Measurements from ENCODE around the genes PMEL and PAN2.

DNA sequence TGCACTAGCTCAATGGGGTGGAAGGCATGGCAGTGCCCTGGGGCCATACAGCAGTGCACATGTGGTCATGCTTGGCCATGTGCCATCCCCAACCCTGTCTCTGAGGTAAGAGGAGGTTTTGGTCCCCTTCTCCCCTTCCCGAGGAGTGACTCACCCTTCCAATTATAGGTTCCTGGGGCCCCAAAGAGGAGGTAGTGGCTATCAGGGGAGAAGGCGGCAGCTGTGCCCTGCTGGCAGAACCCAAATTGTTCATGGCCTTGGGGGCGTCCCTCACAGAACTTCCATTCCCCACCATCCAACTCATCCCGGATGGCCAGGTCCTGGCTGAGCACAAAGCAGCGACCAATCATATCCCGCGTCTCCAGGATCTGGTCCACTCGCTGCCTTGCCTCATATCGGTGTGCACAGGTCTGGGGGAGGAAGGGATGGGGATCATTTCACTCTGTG, 6.9 kb downstream of the ITGA7 start:
- RRBS, result no CpG with 5 or more reads among the region's 9 CpGs

DNA sequence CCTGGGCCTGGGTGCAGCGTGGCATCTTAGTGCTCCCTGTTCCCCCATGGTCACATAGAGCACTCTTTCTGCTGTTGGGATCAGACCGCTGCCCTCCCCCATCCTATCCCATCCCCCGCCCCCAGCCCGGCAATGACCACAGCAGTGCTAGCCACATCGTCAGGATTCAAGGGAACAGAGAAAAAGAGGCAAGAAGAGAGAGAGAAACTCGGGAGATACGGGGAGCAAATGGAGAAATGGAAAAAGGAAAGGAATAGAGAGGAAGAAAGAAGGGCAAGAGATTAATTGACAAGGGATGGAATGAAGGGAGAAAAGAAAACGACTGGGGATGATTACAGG, 576 bp upstream of the ITGA7 start:
- RRBS, result no CpG with 5 or more reads among the region's 8 CpGs

- RRBS, result no CpG with 5 or more reads among the region's 7 CpGs
These were observed 8.0 kb downstream of the GDF11 start for GRCh38 chr12:55750583-55751663.

- RRBS, result no CpG with 5 or more reads among the region's 3 CpGs
These were observed 29.4 kb downstream of the GDF11 start for GRCh38 chr12:55772250-55772742.

GRCh38 chr12:55901826-55902527, 25.7 kb downstream of the PYM1 start:
- RRBS, result no CpG with 5 or more reads among the region's 9 CpGs

DNA sequence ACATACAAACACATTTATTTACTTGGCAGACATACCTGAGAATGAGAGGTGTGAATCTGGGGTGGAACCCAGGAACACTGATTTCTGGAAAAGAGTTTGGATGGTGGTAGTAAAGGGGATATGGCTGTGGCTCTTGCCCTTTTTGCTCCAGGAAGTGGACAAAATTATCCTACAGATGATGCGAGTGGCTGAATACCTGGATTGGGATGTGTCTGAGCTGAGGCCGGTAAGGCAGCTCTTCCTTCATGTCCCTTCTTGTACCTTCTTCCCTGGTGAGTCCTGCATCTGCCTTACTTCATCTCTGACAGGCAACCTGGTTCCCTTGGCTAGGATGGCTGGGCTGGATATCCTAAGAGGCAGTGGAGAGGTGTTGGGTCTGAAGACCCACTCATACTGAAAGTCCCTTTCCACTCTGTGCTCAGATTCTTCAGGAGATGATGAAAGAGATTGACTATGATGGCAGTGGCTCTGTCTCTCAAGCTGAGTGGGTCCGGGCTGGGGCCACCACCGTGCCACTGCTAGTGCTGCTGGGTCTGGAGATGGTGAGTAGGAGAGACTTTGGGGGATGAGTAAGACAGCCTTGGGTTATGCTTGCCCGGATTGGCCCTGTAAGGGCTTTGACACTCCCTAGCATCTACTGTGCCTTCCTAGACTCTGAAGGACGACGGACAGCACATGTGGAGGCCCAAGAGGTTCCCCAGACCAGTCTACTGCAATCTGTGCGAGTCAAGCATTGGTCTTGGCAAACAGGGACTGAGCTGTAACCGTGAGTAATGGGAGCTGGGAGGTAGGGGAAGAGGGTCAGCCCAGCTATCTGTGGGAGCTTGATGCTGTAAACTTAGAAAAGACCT, 8.0 kb downstream of the DGKA start:
- RRBS, result 82% methylated on average over 2 of the region's 9 CpGs

- RRBS, result no CpG with 5 or more reads among the region's 9 CpGs
These were observed at the start of gene PMEL for GRCh38 chr12:55965837-55966530. Gene PMEL, minus strand, starts transcription at chr12:55966042.

DNA sequence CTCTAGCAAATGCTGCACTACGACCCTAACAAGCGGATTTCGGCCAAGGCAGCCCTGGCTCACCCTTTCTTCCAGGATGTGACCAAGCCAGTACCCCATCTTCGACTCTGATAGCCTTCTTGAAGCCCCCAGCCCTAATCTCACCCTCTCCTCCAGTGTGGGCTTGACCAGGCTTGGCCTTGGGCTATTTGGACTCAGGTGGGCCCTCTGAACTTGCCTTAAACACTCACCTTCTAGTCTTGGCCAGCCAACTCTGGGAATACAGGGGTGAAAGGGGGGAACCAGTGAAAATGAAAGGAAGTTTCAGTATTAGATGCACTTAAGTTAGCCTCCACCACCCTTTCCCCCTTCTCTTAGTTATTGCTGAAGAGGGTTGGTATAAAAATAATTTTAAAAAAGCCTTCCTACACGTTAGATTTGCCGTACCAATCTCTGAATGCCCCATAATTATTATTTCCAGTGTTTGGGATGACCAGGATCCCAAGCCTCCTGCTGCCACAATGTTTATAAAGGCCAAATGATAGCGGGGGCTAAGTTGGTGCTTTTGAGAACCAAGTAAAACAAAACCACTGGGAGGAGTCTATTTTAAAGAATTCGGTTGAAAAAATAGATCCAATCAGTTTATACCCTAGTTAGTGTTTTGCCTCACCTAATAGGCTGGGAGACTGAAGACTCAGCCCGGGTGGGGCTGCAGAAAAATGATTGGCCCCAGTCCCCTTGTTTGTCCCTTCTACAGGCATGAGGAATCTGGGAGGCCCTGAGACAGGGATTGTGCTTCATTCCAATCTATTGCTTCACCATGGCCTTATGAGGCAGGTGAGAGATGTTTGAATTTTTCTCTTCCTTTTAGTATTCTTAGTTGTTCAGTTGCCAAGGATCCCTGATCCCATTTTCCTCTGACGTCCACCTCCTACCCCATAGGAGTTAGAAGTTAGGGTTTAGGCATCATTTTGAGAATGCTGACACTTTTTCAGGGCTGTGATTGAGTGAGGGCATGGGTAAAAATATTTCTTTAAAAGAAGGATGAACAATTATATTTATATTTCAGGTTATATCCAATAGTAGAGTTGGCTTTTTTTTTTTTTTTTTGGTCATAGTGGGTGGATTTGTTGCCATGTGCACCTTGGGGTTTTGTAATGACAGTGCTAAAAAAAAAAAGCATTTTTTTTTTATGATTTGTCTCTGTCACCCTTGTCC, 2.0 kb upstream of the RAB5B start:
- RRBS, result no CpG with 5 or more reads among the region's 10 CpGs

GRCh38 chr12:55993243-55994303, 3.5 kb upstream of the SUOX start:
- RRBS, result no CpG with 5 or more reads among the region's 5 CpGs

DNA sequence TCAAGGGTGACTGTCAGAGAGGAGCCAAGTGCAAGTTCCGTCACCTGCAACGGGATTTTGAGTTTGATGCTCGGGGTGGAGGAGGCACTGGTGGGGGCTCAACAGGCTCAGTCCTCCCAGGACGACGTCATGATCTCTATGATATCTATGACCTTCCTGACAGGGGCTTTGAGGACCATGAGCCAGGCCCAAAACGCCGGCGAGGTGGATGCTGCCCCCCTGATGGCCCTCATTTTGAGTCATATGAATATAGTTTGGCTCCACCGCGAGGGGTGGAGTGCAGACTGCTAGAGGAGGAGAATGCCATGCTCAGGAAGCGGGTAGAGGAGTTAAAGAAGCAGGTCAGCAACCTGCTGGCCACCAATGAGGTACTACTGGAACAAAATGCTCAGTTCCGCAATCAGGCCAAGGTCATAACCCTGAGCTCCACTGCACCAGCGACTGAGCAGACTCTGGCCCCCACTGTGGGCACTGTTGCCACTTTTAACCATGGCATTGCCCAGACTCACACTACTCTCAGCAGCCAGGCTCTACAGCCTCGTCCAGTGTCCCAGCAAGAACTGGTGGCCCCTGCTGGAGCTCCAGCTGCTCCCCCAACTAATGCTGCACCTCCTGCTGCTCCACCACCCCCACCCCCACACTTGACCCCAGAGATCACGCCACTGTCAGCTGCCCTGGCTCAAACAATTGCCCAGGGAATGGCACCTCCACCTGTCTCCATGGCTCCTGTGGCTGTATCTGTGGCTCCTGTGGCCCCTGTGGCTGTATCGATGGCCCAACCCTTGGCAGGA, 3.1 kb downstream of the ZC3H10 start:
- RRBS, result no CpG with 5 or more reads among the region's 16 CpGs

GRCh38 chr12:56143077-56143601, 9.2 kb upstream of the MYL6B start:
- RRBS, result no CpG with 5 or more reads among the region's 6 CpGs

DNA sequence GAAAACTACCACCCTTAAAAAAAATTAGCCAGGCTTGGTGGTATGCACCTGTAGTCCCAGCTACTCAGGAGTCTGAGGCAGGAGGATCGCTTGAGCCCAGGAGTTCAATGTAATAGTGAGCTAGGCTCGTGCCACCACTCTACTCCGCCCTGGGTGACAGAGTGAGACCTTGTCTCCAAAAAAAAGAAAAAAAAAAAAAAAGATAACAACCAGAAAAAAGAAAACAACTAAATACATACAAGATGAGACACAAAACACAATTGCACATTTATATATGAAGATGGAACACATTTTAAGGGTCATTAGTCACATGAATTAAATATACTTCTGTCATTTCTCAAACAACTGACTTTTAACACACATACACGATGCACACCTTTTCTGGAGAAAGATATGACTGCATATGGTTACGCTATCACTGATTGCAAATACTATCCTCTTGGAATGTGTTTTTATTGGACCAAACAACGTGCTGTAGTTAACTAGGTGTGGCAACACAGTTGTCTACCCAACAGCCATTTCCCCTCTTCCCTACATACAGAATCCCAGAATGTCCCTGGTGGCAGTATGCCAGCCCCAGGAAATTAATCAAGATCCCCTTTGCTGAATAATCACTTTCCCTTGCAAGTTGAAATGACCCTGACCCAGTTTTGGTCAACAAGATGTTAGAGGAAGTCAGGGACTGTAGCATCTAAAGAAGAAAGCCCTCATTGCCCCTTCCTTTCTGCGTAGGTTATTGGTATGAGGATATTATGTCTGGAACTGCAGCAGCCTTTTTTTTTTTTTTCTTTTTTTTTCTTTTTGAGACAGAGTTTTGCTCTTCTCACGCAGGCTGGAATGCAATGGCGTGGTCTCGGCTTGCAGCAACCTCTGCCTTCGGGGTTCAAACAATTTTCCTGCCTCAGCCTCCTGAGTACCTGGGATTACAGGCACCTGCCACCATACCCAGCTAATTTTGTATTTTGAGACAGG, 5.7 kb upstream of the MYL6B start:
- RRBS, result no CpG with 5 or more reads among the region's 11 CpGs

DNA sequence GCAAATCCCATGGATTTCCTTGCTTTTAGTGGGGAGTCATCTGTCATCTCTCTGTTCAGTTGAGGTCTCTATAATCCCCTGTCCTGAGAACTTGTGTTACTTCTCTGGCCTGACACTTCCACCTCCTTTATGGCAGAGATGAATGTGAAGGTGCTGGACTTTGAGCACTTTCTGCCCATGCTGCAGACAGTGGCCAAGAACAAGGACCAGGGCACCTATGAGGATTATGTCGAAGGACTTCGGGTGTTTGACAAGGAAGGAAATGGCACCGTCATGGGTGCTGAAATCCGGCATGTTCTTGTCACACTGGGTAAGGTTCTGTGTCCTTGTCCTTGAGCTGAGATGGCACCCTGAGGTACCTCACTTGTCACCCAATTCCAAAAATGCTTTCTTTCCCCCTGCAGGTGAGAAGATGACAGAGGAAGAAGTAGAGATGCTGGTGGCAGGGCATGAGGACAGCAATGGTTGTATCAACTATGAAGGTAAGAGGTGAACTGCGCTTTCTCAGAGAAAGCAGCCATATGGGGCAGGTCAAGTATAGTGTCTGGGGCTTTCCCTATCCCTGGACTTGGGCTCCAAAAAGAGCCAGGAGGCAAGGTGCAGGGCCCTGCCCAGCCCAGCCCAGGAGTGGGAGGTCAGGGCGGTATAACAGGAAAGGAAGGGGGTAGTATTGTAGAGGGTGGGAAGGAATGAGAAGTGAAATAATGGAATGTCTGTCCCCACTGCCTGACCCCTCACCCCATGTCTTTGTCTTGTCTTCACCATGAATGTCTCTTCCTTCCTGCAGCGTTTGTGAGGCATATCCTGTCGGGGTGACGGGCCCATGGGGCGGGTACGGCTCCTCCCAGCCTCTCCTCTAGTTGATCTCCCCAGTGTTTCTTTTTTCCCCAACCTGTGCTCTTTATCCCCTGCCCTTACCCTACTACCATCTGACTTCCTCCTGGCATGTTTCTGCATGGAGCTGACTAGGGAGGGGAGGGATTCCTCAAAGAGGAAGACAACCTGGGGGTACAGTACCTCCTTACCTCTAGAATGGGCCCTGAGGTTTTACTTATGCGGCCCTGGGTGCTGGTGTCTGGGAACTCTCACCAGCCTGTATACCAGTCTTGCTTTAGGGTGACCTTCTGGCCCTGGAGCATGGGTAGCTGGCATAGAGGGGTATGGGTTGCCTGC, 2.1 kb downstream of the MYL6 start:
- RRBS, result no CpG with 5 or more reads among the region's 12 CpGs

GRCh38 chr12:56162070-56162968, 4.2 kb downstream of the MYL6 start:
- RRBS, result no CpG with 5 or more reads among the region's 14 CpGs

- RRBS, result no CpG with 5 or more reads among the region's 6 CpGs
These were observed 7.7 kb downstream of the SMARCC2 start for GRCh38 chr12:56181568-56181965.

DNA sequence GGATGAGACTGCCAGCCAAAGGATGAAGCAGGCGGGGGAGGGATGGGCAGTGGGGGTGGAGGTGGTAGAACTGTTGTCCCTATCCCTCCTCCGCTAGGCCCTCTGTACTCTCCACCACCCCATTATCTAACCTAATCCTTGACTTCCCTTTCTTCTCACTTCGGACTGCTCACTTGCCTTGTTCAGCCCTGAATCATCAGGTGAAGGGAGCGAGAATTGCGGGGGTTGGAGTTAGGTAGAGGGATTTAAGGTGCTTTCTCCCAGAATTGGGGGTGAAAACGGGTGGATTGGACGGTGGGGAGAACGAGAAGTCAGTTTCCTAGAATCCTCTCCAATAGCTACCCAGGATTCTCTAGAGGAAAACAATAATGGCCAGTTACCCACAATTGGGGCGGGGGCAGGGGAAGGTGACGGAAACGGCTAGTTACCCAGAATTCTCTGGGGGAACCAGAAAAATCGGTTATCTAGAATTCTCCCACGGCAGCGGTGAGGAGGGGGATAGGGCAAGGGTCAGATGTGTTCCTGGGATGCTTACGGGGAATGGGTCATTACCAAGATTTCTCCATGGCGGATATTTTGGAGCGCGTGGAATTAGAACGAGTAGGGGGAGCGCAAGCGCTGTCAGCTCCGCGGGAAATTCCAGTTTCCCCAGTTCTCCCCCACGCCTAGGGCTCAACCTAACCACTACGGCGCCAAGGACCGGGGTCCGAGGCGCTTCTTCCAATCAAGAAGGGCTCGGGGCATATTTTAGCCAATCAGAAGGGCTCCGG, at the start of gene PAN2:
Gene PAN2 (minus strand): TSS at position 691 of the 770 bp plus-strand sequence.
- RRBS, result 3% methylated on average over 5 of the region's 31 CpGs

GRCh38 chr12:56349300-56349799, 10.6 kb downstream of the STAT2 start:
- RRBS, result no CpG with 5 or more reads among the region's 3 CpGs

- RRBS, result no CpG with 5 or more reads among the region's 5 CpGs
These were observed 1.2 kb downstream of the APOF start for GRCh38 chr12:56361575-56361835.

DNA sequence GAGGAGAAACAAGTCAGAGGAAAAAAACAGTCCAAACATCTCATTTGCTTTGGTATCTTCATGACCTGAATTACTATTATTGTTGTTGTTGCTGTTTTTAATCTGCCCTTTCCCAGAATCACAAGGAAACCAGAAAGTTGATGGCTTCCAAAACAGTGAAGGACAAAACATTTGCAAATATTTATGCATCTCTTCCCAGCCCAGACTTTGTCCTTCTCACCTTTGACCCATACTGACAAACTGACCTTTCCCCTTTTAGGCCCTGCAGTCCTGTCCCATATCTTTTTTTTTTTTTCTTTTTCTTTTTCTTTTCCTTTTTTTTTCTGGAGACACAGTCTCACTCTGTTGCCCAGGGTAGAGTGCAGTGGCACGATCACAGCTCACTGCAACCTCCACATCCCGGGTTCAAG, 1.9 kb upstream of the APOF start:
- RRBS, result no CpG with 5 or more reads among the region's 2 CpGs

GRCh38 chr12:56632819-56633194, 2.7 kb upstream of the BAZ2A start:
- RRBS, result no CpG with 5 or more reads among the region's 2 CpGs

Data from iris pigment epithelial cell (primary cell).